Airway epithelial cell (primary cell): ENCODE measurements around the gene TEX48.

GRCh38 chr9:113718369-113718568 lies 157.8 kb upstream of the ZNF618 start:
- RAMPAGE, long total RNA = no peak

DNA sequence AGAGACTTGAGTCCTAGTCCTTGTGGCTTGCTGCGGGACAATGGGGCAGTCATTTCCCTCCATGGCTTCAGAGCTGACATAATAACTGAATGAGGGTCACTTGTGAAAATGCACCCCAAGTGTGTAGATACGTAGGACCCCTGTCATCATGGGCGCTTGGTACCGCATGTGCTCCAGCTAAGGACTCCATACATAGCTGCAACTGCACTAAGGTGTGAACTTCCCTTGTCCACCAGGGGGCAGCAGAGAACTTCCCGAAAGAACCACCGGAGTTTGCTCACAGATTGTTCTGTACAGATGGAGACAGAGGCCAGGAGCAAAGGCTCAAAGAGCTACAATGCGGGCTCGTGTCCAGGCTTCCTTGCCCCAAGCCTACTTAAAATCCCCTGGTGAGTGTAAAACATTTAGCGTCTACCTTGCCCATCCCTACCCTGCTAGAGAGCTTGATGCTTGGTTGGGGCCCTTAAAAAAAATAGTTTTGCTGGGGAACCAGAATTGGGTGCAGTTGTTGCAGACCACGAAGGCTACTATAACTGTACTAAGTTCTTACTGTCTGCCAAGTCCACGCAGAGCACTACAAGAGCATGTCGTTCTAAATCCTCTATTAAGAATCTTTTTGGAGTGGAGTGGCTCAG lies 4.5 kb upstream of the AMBP start:
- RAMPAGE, long total RNA = no peak

GRCh38 chr9:114329914-114330336 lies 256 bp downstream of the ORM2 start:
- RAMPAGE, long total RNA = no peak

DNA sequence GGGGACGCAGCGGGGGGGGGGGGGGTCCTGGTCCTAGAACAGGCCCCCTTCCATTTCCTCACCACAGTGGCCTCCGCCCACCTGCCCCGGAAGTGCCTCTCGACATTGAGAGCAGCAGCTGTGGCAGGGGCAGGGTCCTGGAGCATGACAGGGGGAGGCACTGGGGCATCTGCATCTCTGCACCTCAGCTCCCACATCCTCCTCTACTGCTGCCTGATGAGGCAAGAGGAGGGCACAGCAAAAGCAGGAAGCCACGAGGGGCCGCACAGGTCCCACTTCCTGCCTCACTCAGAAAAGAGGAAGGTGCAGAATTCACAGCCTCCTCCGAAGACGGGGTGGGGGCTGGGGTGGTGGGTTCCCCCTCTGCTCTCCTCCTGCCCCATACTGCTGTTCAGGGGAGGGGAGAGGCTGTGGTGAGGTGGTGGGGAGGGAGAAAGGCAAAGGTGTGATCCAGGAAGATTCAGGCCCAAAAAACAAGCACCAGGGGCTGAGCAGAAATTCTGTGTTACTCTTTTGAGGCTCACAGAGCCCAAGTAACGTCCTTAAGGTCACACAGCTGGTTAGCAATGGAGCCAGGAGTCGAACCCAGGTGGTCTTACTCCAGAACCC lies 14.7 kb downstream of the AKNA start:
- RAMPAGE, long total RNA = no peak

GRCh38 chr9:114512300-114512910 lies 7.1 kb upstream of the WHRN start:
- RAMPAGE, long total RNA = no peak

DNA sequence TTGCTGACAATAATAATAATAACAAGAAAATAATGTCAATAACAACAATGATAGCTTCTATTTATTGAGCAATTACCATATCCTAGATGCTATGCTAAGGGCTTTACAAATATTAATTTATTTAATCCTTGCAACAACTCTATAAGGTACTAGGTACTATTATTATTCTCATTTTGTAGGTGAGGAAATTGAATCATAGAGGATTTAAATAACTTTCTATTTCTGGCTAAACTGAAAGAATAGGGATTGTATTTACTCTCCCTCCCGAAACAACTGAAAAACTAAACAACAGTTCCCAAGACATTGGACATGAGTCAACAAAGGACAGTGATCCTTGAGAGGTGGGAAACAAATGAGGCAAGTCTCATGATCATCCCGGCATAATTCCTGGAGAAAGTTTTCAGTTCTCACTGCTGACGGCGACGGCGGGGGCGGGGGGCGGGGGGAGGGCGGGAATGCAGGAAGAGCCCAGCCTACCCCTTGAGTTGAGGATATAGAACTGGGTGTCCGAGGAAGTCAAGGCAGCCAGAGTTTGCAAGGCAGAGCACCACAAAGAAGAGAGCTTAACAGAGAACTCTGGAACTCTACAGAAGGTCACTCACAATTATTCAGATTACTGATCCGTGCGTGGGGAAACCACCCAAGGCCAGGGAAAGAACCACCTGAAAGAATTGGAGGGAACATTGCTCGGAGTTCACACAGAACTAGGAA lies 27.3 kb upstream of the WHRN start:
- RAMPAGE, long total RNA = no peak

- RAMPAGE, long total RNA = no peak
These were observed 29.1 kb upstream of the ATP6V1G1 start for GRCh38 chr9:114558383-114558915.

GRCh38 chr9:114681791-114682358 lies at the start of gene TEX48:
Gene TEX48 (minus strand): TSS chr9:114682192.
- RAMPAGE, long total RNA = no peak

- RAMPAGE, long total RNA = no peak
These were observed 39.5 kb upstream of the TEX48 start for GRCh38 chr9:114721325-114722043.

DNA sequence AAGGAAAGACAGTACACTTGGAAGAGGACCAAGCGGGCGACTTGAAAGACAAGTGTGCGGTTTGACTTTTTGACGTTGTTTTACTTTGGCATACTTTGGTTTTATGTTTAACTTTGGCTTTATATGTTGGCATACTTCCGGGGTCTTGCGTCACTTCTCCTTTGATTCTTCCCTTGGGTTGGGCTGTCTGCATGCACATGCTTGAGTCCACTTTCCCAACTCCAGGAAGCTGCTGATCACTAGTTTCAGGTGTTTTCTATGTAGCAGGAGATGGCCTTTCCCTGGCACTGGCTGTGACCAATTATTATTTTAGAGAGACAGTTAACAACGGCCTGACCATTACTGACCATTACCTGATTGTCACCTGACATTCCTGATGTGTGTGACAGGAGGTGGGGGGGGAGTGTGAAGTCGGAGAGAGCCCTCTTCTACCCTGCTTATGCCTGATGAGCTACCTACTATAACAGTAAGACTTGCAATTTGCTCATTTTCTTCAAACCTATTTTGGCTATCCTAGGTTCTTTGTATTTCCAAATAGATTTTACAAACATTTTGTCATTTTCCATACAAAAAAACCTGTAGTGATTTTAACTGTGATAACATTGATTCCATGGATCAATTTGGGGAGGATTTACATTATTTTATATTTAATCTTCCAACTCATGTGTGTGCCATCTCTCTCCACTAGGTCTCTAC lies 45.4 kb downstream of the TNFSF8 start:
- RAMPAGE, long total RNA = no peak

GRCh38 chr9:115020505-115021321 lies 90.3 kb upstream of the TNFSF8 start:
- RAMPAGE, long total RNA = no peak

- RAMPAGE, long total RNA = no peak
These were observed 2.0 kb downstream of the PAPPA start for GRCh38 chr9:116155351-116156257.

- RAMPAGE, long total RNA = no peak
These were observed 8.7 kb downstream of the TRIM32 start for GRCh38 chr9:116695815-116696243.

GRCh38 chr9:116746610-116747146 lies 59.6 kb downstream of the TRIM32 start:
- RAMPAGE, long total RNA = no peak

GRCh38 chr9:117400248-117400953 lies 14.5 kb downstream of the ASTN2 start:
- RAMPAGE, long total RNA = no peak

GRCh38 chr9:117413985-117414904 lies 612 bp downstream of the ASTN2 start:
- RAMPAGE, long total RNA = no peak

DNA sequence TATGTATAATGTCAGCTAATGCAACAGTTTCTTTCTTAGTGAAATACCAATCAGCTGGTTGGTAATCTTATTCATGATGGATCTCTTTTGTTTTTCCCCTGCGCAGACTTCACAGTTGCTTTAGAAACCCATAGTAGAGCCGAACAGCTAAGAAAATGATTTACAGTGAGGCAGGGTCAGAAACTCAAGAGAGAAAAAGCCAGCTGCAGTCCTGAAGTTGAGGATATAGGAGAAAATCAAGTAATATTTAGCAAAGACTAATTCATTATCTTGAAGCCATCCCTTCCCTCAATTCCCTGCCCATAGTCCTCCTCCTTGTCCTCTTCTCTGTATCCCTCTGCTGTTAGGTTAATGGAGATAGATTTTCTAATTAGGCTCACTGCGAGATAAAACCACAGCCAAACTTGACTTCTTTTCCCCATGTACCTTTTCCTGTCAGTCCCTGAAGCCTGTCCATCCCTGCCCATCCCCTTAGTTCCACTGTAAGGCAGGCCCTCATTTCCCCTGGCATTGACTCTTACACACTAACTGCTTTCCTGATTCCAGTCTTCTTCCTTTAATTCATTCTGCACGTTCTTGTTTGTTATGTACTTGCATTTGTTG lies 1.1 kb downstream of the TLR4 start:
- RAMPAGE, long total RNA = no peak

DNA sequence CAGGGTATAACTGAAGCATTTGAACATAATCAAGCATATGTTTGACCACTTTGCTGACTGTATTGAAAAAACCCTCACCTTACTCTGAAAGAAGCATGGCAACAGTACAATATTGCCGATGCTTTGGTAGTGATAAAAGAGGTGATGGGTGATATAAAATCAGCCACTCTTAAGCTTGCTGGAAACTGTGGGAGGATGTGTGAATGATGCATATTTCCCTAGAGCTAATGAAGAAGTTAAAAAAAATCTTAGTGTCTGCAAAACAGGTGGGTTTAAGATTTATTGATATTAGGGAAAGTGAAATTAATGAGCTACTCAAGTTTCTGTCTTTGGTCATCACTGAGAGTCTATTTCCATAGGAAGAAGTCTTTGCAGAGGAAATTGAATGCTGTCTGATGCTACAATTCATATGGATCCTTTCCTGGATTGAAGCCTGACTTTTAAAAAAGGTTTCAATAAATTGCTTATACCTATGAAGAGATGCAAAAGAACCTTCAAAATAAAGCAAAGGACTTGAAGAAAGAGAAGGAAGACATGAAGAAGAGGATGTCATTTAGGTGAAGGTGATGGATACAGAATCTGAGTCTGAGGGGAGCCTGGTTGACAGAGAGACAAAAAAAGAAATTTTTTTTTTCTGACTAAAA lies 2.0 kb upstream of the PSMD5 start:
- RAMPAGE, long total RNA = no peak

- RAMPAGE, long total RNA = no peak
These were observed 754 bp downstream of the PHF19 start for GRCh38 chr9:120875963-120876905.

DNA sequence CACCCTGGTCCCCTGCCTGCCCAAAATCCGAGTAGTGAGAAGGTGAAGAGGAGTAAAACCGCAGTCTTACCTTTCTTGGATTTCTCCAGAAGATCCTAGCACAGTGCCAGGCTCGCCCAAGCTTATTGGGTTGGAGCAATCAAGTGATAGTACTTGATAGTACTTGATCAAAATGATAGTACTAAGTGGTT lies 2.8 kb upstream of the TRAF1 start:
- RAMPAGE, long total RNA = no peak